Duodenum (tissue), 1 donor: Measurements from ENCODE around the genes ZNF347, VN1R4, ZNF765, ZNF813 and RPS9.

- PRO-cap, result no peak
Measured at GRCh38 chr19:53089647-53090434, 13.4 kb downstream of the ZNF160 start.

DNA sequence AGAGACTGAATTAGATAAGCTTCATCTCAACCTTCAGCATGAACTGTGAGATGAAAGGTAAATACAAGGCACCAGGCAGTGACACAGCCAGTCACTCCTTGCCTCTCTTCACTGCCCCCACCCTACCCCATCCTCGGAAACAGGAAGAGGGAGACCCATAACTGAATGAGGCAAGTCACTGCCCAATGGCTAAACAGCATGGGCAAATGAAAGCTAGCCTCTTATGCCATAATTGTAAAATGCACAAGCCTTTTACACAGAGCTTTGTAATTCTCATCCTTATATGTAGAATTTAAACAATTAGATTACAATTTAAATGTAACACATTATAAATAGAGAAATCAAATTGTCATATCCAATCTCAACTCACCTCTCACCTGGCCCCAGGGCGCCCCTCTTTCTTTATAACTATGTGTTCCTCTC is 1.6 kb downstream of the ZNF160 start:
- PRO-cap, result no peak

DNA sequence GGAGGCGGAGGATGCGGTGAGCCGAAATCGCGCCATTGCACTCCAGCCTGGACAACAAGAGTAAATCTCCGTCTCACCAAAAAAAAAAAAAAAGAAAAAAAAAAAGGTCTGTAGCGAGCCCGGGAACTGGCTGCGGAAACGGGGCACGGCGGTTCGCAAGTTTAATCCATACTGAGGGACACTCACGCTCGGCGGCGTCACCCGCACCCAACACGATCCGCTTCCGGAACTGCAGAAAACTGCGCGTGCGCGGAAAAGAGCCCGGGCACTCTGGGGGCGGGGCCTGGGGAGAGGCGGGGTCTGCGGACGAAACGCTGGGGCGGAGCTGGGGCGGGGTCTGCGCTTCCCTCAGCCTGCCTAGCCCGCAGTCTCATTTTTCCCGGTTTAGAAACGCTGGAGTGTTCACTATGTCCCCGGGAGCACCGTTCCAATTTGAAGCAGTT is at the start of gene ZNF347:
TSS of gene ZNF347 (minus strand) at position 231 of the 443 bp plus-strand sequence.
- PRO-cap, result bidirectional peak, plus-strand start at position 342 of the sequence, minus-strand start at position 231 of the sequence

DNA sequence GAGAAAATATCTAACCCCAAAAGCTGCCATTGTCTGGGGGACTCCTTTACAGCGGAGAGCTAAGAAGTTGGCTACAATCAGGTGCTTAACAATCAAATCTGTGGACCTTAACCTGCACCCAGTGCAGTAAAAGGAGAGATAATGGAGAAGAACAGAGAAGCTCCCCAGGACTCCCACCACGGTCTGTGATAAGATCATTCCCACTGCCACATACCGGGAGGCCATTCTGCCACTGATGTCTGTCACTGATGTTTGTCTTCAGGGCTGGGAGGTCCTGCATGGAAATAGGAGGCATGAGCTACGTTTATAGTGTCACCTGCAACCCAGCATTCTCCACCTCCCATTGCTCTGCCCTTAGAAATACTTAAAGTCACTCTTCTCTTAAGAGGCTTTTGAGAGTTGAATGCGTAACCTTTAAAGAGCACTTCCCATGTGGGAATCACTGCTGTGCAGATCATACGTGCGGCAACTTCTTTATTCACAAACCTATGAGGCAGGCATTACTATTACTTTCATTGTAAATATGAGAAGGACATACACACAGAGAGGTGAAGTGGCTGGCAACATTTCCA is at the start of gene VN1R4:
TSS of gene VN1R4 (minus strand) at position 283 of the 572 bp plus-strand sequence.
- PRO-cap, result no peak

DNA sequence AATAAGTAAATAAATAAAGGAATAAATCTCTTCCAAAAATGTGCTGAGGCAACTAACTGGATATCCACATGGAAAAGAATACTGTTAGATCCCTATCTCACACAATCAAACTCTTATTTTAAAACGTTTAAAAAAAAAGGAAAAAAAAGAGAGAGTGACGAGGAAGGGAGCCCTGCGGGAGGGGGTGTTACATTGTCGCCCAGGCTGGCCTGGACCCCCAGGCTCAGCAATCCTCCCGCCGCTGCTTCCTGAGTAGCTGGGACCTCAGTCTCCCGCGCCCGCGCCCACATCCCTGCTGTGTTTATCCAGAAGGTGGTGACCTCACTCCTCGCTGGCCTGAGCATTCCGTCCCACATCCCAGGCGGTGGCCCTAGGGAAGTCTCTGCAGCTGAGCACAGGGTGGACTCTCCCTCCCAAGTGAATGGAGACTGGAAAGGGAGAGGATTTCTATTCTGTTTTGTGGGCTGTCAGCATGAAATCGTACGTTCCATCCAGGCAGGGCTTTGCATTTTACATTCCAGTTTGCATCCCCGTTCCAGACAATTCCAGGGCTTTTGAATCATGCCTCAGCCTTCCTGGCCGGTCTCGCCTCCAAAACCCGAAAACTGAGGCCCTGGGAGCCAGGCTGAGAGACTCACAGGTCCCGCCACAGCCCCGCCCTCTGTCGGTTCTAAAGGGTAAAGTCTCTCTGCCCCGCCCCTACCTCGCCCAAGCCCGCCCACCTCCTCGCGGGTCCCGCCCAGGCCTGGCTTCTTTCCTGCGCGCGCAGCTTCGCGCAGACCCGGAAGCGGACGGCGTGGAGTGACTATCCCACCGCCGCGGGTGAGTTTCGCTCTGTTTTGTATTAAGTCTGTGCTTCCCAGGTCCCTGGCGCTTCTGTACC is at the start of gene ZNF765:
TSS of gene ZNF765 (plus strand) at position 778 of the 883 bp plus-strand sequence.
- PRO-cap, result bidirectional peak, plus-strand start at position 784 of the sequence, minus-strand start at position 607 of the sequence

DNA sequence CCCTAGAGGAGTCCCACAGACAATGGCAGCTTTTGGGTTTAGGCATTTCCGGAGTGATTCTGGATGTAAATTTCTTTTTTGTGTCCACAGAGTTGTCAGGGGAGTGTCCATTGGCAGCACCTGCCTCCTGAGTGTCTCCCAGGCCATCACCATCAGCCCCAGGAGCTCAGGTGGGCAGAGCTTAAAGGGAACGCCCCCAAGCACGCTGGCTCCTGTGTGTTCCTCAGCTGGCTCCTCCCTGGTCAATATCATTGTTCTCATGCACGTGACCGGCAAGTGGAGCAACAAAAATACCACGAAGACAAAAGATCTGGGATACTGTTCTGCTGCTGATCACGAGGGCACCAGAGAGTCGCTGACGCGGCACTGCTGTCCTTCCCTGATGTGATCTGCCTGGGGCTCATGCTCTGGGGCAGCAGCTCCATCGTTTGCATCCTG is 8.8 kb upstream of the ZNF761 start:
- PRO-cap, result no peak

DNA sequence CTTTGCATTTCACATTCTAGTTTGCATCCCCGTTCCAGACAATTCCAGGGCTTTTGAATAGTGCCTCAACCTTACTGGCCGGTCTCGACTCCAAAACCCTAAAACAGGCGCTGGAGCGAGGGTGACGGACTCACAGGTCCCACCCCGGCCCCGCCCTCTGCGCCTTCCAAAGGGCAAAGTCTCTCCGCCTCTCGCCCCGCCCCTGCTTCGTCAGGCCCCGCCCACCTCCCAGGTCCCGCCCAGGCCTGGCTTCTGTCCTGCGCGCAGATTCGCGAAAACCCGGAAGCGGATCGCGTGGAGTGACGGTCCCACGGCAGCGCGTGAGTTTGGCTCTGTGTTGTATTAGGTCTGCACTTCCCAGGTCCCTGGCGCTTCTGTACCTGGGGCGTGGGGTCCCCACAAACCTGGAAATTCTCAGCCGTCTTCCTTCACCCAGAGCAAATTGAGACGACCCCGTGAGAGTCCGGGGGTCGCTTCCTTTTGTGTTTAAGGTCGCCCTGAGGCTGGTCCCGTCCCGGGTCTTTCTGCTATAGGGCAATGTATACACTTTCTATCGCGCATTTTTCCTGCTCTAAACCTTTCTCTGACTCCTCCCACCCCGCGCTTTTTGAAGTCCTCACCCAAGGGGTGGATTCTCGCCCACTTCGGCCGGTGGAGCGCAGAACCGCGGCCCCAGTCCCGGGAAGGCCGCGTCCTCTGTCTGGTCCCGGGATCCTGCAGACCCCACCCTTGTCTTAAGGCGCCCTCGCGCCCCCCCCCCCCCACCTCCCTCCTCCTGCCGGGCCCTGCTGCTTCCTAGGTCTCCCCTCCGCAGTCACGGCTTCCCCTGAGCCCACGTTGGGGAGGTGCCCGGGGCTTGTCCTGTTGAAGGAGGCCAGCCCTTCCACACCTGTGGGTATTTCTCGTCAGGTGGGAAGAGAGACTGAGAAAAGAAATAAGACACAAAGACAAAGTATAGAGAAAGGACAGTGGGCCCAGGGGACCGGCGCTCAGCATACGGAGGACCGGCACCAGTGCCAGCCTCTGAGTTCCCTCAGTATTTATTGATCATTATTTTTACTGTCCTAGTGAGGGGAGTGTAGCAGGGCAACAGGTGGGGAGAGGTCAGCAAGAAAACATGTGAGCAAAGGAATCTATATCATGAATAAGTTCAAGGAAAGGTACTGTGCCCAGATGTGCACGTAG is at the start of gene ZNF813:
TSS of gene ZNF813 (plus strand) at position 264 of the 1,185 bp plus-strand sequence.
- PRO-cap, result bidirectional peak, plus-strand start at position 275 of the sequence, minus-strand start at position 97 of the sequence

DNA sequence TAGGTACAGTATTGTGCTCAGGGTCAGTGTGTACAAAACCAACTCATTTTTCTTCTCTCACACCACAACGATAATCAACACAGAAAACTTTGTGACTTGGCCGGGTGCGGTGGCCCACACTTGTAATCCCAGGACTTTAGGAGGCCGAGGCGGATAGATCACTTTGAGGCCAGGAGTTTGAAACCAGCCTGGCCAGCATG is 19.5 kb downstream of the ZNF331 start:
- PRO-cap, result no peak

DNA sequence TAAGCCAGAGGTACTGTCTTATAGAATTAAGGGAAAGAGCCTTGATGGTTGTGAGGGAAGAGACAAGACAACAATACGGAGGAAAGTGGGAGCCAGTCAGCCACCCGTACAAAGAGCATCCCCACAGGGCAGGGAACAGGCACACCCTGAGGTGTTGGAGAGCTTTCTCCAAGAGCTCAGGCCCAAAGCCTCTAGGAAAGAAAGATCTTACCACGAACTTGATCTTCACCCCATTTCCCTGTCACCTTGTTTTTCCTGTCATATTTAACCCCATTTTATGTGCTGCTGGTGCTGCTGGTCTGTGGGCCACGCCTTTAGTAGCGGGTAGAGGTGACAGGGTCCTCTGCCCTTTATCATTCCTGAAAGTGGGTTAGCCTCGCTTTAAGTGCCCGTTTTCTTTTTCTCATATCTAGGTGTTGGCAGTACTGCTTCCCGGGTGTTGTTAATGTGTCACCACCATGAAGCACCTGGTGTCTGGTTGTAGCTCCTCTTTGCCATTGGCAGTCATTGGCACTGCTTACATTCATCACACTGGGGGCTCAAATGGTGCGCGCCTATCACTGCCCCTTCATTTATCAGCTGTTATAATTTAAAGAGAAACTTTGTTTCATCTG is 36.4 kb downstream of the ZNF331 start:
- PRO-cap, result no peak

DNA sequence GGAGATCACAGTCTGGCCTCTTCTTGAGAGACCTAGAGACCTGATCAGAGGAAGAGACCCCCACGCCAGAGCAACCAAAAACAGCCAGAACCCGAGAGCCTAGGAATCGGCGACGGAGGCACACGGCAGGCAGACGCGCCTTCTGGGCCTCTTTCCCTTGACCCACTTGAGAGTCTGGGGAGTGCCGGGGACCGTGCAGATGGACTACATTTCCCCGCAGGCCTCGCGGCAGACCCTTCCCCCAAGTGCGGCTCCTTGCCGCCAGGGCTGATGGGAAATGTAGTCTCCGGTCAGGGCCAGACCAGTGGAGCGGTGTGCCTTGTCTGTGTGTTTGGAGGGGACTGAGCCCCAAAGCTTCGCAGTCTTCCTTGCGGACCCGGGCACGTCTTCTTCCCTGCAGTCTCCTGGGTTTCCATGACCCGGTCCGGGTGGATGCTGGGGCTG is 1.0 kb upstream of the CACNG7 start:
- PRO-cap, result no peak

DNA sequence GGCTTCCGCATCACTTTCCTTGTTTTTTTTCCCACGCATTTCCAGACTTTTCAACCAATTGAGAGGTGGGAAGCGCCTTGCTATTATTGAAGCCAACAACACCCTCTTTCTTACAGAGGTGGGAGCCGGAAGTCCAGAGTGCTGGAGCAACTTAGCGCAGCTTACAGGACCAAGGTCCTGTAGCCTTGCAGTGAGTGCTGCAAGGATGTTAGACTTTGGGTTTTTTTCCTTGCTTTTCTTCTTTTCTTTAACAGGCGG is 13.8 kb upstream of the CACNG6 start:
- PRO-cap, result no peak

GRCh38 chr19:53981928-53982603 is 9.4 kb upstream of the CACNG6 start:
- PRO-cap, result no peak

GRCh38 chr19:54096499-54097197 is 4.0 kb downstream of the OSCAR start:
- PRO-cap, result no peak

GRCh38 chr19:54143366-54143895 is 5.9 kb downstream of the CNOT3 start:
- PRO-cap, result no peak

DNA sequence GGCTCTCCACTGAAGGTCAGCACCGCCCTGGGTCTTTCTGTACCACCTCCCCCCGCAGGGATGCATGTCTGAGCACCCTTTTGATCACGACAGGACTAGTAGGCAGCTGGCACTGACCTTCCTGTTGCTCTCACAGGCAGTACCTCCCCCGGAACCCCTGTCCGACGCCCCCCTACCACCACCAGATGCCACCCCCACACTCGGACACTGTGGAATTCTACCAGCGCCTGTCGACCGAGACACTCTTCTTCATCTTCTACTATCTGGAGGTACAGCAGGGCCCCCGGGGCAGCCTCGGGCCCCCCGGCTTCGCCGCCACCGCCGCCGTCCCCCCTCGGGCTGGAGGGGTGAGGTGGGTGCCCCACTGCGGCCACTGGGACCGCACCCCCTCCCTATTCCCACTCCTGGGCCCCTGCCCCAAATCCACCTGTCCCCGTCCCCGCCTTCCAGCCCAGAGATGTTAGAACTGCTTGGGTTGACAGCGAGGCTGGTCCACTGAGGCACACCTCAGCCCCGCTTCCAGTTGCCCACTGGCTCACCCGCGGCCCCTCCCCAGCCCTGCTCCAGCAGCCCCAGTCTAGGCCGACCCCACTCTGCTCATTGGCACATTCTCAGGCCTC is 6.7 kb downstream of the LENG1 start:
- PRO-cap, result no peak

DNA sequence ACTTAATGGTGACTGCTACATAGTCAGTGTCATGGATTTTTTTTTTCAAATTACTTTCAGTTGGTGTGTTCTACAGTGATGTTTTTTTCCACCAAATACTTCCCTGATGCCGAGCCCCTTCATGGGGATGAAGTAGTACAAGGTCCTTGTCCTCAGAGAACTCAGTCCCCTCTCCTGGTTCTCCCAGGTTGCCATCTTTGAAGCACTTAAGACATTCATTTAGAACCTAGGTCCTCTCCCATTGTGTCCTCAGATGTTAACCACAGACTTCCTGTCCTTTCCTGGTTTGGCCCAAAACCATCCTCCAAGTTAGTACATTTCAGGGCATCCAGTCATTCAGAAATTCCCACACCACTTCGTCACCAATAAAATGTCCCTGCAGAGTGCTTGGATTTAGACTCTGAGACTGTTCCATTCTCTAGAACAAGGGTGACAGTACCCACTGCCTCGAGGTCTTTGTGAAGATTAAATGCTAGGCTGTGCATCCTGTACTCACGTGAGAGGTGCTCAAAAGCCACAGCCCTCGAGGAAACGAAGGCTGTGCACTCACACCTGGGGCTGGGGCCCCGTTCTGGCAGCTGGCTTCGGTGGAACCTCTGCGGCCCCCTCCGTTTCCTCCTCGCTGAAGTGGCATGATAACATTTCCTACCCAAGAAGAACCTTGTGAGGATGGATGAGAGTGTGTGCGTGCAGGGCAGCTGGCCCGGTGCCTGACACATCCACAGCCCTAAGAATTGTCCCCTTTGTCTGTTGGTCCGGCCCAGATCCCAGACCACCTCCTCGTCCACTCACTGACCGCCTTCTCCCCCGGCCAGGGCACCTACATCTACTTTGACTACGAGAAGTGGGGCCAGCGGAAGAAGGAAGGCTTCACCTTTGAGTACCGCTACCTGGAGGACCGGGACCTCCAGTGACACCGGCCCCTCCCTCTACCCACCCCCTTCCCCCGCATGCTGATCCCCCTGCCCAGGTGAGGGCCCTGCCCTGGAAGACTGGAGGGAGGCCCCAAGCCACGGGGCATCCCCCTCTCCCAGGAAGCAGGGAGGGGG is 4.7 kb downstream of the LENG1 start:
- PRO-cap, result no peak

DNA sequence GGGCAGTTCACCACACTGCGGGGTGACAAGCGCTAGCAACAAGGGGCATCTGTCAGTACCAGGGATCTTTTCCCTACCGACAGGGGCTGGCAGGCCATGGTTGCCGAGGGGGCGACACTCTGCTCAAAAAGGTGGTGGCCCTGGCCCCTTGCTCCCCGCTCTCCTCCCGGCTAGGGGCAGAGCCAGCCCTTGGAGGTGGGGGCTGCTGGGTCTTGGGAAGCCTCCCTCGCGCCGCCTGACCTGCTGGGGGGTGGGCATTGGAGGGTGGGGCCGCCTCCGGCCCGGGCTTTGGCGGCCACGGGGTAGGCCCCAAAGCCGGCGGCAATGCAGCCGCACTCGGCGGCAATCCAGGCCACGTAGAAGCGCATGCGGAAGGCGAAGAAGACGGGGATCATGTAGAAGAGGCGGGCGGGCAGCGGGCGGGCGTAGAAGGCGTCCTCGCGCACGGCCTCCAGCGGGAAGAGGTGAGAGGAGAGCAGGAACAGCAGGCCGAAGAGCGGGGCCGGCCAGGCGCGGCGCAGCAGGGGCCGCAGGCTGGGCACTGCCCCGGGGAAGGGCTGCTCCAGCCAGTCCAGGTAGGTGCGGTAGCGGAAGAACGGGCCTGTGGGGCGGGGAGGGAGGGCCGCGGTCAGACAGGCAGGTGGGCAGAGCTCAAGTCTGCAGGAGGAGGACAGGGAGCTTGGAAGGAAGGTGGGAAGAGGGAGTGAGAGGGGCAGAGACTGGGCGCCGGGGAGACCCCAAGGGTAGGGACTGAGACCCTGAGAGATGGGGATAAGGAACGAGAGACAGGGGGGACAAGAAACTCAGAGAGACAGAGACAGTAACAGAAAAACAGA is 7.8 kb upstream of the TMC4 start:
- PRO-cap, result no peak

- PRO-cap, result bidirectional peak, plus-strand start at chr19:54189468, minus-strand start at chr19:54189312
Measured at GRCh38 chr19:54189238-54189485, 218 bp downstream of the MBOAT7 start.

DNA sequence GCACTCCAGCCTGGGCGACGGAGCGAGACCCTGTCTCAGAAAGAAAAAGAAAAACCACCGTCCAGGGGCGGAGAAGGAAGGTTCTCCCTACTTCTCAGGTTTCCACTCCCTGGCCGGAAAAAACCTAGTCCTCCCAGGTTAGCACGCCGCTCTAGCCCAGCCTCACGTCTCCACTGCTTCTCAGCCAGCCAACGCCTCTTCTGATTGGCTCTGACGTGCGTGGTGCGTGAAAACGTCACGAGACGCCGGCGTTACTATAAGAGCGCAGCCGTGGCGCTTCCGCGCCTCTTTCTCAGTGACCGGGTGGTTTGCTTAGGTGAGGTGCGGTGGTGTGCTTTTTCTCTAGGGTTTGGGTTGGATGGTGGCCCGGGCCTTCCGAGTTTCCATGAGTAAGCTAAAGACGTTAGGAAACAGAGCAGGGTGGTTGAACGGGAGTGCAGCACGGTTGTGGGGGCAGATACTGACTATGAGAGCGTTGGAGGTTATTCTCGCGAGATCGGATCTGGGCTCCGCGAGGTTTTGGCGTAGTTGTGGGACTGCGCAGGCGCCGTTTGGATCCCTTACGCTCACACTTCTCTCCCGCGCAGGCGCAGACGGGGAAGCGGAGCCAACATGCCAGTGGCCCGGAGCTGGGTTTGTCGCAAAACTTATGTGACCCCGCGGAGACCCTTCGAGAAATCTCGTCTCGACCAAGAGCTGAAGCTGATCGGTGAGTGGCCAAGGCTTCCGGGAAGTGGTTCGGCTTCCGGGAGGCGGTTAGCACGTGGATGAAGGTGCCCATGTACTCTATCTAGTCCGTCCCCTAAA is at the start of gene RPS9:
TSS of gene RPS9 (plus strand) at position 286 of the 807 bp plus-strand sequence.
- PRO-cap, result bidirectional peak, plus-strand start at position 286 of the sequence, minus-strand start at position 153 of the sequence

- PRO-cap, result no peak
Measured at GRCh38 chr19:54201380-54201913, 789 bp downstream of the RPS9 start.